Subcutaneous adipose tissue (tissue), 3 donors: Measurements from ENCODE around the genes ZNF334 and EYA2.

GRCh38 chr20:45465503-45466466, 3.8 kb upstream of the WFDC2 start:
- PRO-cap, result bidirectional peak, plus-strand start at chr20:45466109, minus-strand start at chr20:45465969
- RAMPAGE, long total RNA, 3 experiments, result no peak in any of the 3 experiments

DNA sequence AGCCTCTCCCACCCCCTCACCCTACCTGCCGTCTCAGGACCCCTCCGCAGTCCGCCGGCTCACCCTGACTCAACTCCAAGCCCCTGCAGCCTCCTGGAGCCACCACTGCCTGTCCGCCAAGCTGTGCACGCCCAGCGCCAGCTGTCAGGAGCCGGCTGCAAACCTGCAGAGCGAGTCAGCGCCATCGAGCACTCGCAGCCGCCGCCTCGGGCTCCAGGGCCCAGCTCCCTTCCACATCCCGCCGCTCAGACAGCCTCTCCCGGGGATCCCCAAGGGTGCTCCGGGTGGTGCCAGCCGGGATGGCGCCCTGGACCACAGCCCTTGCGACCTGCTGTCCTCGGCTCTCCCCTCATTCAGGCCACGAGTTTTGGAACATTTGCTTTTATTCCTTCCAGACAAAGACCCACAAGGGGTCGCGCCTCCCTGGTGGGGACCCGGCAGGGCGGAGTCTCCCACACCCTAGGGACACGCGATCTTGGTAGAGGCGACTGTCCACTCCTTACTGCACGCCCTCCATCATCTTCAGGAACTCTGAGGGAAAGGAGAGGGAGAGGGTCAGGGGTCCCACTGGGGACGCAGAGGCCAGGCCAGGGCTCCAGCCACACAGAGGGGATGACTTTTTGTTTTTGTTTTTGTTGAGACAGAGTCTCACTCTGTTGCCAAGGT, 4.1 kb downstream of the TNNC2 start:
- PRO-cap, result no peak
- RAMPAGE, long total RNA, 3 experiments, result no peak in any of the 3 experiments

GRCh38 chr20:45823939-45825113, 2.8 kb downstream of the TNNC2 start:
- PRO-cap, result no peak
- RAMPAGE, long total RNA, 3 experiments, result no peak in any of the 3 experiments

DNA sequence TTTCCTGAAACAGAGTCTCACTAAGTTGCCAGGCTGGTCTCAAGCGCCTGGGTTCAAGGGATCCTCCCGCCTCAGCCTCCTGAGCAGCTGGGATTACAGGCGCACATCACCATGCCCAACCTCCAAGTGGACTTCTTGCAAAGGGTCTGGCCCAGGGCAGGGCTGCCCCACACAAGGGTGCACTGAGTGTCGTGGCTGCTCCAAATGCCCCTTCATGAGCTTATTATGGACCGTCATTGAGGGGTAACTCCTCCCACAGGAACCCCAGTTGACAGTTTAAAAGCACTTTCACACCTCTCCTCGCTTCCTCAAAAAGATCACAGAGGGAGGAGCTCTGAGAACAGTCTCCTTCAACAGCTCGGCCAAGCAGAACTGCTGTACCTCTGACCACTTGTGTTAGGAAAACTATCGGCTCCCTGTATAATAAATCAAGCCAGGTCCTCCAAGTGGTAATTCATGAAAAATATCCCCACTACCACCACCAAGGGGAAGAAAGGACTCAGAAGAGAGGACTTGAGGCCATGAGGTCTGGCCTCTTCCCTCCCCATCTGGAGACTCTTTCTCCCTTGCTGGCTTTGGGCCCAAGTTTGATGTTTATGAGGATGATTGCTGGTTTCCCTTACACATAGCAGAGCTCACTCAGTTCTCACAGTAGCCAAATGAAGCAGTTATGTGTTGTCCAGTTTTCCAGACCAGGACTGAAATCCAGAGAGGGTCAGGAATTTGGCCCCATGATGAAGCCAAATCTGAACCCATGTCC, 8.6 kb downstream of the SNX21 start:
- PRO-cap, result no peak
- RAMPAGE, long total RNA, 3 experiments, result no peak in any of the 3 experiments

DNA sequence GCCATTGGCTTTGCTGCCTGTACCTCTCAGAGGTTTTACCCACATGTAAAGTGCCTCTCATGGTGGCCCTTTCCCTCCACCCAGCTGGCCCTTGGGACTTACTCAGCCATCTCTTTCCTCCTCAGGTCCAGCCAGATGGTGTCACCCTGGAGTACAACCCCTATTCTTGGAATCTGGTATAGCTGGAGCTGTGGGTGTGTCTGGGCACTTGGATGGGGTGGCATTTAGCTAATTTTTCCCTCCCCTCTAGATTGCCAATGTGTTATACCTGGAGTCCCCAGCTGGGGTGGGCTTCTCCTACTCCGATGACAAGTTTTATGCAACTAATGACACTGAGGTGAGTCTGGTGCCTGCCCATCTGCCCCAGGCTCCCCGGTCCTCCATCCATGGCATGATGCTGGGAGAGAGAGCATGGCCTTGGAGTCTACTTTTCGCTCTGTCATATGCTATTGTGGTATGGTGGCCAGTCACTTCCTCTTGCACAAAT, 1.1 kb downstream of the CTSA start:
- PRO-cap, result no peak
- RAMPAGE, long total RNA, 3 experiments, result no peak in any of the 3 experiments

DNA sequence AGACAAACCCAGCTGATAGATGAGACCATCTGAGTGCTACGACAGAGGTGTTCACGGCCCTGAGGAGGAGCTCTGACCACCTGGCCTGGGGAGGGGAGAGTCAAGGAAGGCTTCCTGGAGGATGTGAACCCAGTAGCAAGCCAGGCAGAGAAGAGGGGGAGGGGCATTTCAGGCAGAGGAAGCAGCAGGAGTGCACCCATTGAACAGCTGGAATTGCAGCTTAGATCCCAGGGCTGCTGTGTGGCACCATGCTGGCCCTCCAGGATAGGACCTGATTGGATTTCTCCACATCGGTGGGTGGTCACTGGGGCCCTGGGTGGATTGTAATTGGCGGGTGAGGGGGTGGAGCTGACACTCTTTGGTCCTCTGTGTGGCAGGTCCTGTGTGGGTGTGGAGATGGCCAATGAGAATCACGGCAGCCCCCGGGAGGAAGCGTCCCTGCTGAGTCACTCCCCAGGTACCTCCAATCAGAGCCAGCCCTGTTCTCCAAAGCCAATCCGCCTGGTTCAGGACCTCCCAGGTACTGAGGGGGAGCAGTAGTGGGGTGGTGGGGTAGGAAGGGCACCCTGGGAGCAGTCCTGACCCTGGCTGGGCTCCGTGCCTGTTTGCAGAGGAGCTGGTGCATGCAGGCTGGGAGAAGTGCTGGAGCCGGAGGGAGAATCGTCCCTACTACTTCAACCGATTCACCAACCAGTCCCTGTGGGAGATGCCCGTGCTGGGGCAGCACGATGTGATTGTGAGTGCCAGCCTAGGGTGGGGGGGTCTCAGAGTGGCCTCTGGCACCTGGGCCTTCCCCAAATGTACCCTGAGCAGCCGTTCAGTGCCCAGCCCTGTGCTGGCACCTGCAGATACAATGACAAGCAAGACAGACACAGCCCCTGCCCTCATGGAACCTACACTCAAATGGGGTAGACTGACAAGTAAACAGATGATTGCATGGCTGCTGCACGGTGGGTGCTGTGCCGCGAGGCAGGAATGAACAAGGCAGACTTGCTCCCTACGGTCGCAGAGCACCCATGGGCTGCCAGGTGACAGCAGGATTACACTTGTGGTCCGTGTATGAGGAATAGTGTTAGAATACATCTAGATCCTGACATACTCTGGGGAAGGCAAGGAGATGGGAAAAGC, 4.5 kb downstream of the PCIF1 start:
- PRO-cap, result no peak
- RAMPAGE, long total RNA, 3 experiments, result no peak in any of the 3 experiments

DNA sequence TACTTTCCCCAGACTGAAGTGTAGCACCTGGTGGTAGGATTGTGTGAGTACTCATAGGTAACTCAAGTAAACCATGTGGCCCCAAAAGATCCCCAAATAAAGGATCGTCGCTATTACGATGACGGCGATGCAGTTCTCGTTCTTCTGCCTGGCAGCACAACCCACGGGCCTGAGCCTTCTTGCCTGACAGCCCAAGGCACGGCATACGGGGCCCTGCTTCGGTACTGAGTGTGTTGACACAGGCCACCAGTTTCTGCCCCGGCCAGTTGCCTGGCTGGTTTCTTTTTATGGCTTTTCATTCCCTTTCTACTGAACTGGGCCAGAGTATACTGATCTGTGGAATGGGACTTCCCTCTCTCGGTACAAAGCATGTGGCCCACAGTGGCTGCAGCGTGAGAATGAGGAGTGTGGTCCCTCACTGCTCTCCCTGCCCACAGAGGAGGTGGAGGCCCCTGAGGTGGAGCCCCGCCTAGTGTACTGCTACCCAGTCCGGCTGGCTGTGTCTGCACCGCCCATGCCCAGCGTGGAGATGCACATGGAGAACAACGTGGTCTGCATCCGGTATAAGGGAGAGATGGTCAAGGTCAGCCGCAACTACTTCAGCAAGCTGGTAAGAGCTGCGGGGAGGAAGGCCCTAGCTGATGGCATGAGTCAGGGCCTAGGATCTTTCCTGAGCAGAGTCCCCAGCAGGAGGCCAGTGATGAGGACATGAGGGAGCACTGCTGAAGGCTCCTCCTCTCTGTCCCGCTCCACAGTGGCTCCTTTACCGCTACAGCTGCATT, 11.0 kb downstream of the PCIF1 start:
- PRO-cap, result no peak
- RAMPAGE, long total RNA, 3 experiments, result no peak in any of the 3 experiments

- PRO-cap, result no peak
- RAMPAGE, long total RNA, 3 experiments, result no peak in any of the 3 experiments
Measured at GRCh38 chr20:45970842-45971091, 1.2 kb downstream of the ZNF335 start.

DNA sequence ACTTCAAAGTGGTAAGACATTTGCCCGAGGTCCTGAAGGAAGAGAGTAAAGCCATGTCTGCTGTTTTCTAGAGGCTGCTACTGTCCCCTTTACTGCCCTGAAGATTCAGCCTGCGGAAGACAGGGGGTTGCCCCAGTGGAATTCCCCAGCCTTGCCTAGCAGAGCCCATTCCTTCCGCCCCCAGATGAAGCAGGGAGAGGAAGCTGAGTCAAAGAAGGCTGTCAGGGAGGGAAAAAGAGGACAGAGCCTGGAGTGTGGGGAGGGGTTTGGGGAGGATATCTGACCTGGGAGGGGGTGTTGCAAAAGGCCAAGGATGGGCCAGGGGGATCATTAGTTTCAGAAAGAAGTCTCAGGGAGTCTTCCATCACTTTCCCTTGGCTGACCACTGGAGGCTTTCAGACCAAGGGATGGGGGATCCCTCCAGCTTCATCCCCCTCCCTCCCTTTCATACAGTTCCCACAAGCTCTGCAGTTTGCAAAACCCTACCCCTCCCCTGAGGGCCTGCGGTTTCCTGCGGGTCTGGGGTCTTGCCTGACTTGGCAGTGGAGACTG, 465 bp upstream of the MMP9 start:
- PRO-cap, result no peak
- RAMPAGE, long total RNA, 3 experiments, result no peak in any of the 3 experiments

- PRO-cap, result no peak
- RAMPAGE, long total RNA, 3 experiments, result no peak in any of the 3 experiments
Measured at GRCh38 chr20:46063343-46063928, 26.3 kb downstream of the NCOA5 start.

- PRO-cap, result no peak
- RAMPAGE, long total RNA, 3 experiments, result no peak in any of the 3 experiments
Measured at GRCh38 chr20:46365032-46365590, 886 bp upstream of the SLC35C2 start.

- PRO-cap, result no peak
- RAMPAGE, long total RNA, 3 experiments, result no peak in any of the 3 experiments
Measured at GRCh38 chr20:46401495-46402254, 4.7 kb downstream of the ELMO2 start.

DNA sequence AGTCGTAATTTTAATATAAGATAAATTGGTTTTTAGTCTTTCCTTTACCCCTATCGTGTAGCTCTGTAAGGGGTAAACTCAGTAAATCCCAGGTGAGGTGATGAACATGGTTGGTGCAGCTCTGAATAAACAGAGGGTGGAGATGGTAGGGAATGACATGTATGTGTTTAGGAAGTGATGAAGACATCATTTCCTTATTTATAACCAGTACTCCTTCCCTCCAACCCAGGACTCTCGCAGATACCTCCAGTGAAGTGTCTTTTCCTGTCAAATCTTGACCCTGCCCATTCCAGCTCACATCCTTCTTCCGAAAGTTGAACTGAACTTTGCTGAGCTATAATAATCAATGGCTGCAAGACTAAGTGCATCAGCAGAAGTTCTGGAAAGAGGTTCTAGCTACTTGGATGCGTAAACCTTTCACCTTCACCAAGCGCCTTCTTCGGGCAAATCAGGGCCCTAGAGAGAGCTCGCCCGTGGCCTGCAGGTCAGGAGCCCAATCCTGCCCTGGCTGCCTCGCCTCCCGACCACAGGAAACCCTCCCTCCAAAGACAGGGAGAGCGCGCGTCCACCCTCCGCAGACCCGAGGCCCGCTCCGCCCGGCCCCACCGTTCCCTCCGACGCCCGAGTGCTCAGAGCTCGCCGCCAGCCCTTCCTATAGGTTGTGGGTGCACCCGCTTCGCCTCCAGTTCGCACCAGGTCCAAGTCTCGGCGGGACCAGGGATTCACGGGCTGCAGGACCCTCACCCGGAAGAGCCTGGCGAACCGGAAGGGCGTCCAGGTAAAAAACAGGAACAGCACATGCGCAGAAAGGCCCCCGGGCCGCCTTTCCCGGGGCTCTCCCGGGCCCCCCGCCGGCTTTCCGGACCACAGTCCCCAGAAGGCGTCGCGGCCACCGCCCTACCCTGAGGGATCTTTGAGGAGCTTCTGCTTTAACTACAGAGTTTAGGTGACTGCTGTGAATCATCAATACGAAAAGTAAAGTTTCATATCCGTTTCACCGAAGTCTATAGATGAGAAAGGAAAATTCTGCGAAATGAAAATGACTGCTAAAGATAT, at the start of gene ZNF334:
Gene ZNF334 (minus strand): TSS at position 756 of the 1,056 bp plus-strand sequence.
- PRO-cap, result no peak
- RAMPAGE, long total RNA, 3 experiments, result no peak in any of the 3 experiments

GRCh38 chr20:46642595-46643093, 8.6 kb downstream of the SLC13A3 start:
- PRO-cap, result no peak
- RAMPAGE, long total RNA, 3 experiments, result no peak in any of the 3 experiments

- PRO-cap, result no peak
- RAMPAGE, long total RNA, 3 experiments, result no peak in any of the 3 experiments
Measured at GRCh38 chr20:46739449-46739825, 30.0 kb downstream of the SLC2A10 start.

- PRO-cap, result no peak
- RAMPAGE, long total RNA, 3 experiments, result no peak in any of the 3 experiments
Measured at GRCh38 chr20:46823170-46823613, 71.5 kb upstream of the EYA2 start.

DNA sequence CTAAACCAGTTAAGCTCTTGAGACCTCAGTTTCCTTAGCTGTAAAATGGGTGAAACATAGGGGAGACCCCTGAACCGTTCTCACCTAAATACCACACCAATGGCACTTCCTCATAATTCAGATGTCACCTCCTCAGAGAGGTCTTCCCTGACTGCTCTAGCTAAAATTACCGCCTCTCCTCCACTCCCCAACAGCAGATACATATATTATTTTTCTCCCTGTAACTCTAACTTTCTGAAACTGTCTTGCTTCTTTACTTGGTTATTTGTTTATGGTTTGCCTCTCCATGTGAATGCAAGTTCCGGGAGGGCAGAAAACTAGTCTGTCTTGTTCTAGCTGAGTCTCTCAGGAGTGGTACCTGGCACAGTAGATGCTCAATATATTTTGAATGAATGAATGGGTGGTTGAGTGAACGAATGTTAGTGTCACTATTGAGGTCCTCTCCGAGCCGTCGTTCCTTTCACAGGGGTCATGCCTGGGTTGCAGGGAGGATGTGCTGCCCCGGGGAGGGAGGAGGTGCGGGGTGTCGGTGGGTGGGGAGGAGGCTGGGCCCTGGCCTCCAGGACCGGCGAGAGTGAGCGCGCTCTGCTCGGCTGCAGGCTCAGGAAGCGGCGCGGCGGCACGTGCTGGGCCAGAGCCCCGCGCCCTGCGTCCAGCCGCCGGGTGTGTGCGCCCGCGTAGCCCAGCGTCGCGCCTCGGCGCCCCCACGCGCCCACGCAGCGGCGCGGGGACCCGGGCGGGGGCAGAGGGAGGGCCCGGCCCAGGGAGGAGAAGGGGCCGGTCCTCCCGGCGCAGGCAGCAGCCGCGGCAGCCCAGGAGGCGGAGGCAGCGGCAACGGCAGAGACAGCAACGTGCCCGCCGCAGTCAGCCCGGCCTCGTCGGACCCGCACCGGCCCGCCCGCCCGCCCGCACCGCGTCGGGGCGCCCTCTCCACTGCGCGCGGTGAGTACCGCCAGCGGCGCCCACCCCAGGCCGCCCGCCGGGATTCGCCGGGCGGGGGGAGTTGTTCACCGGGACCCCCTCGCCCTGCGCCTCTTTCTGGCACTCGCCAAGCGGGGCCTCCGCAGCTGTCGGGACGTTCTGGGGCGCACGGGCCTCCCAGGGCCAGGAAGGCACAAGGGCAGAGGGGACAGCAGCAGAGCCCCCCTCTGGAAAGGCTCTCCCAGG, at the start of gene EYA2:
Gene EYA2 (plus strand): TSS at position 798 of the 1,167 bp plus-strand sequence.
- PRO-cap, result bidirectional peak, plus-strand start at position 798 of the sequence, minus-strand start at position 669 of the sequence
- RAMPAGE, long total RNA, 3 experiments, result no peak in any of the 3 experiments

DNA sequence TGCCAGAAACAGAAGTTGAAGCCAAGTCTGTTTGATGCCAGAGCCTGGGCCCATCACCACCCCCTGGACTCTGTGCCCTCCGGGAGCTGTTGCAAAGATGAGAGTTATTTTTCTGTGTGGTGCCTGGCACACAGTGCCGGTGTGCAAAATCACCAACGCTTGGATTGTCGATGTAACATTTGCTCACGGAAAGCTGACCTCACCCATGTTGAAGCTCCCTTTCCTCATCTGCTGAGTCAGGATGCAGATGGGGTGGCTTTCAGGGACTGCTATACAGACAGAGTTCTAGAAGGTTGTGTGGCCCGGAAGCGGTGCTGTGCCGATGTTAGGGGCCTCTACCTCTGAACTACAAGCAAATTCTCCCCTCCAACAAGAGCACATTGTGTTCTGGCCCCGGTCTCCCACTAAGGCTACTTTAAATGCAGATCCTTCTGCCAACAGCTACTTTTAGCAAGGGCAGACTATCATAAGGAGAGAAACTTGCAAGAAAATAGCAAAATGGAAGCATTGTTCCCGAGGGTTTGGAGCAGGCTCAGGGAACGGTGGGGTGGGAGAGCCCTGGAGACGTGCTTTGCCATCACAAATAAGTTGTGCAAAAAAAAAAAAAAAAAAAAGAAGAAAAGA, 34.0 kb downstream of the EYA2 start:
- PRO-cap, result no peak
- RAMPAGE, long total RNA, 3 experiments, result no peak in any of the 3 experiments

GRCh38 chr20:47181207-47181576, 175.3 kb downstream of the ZMYND8 start:
- PRO-cap, result no peak
- RAMPAGE, long total RNA, 3 experiments, result no peak in any of the 3 experiments

GRCh38 chr20:47253616-47254414, 102.7 kb downstream of the ZMYND8 start:
- PRO-cap, result no peak
- RAMPAGE, long total RNA, 3 experiments, result no peak in any of the 3 experiments